Neural crest cell (in vitro differentiated cells): ENCODE results near the gene SLTM.

DNA sequence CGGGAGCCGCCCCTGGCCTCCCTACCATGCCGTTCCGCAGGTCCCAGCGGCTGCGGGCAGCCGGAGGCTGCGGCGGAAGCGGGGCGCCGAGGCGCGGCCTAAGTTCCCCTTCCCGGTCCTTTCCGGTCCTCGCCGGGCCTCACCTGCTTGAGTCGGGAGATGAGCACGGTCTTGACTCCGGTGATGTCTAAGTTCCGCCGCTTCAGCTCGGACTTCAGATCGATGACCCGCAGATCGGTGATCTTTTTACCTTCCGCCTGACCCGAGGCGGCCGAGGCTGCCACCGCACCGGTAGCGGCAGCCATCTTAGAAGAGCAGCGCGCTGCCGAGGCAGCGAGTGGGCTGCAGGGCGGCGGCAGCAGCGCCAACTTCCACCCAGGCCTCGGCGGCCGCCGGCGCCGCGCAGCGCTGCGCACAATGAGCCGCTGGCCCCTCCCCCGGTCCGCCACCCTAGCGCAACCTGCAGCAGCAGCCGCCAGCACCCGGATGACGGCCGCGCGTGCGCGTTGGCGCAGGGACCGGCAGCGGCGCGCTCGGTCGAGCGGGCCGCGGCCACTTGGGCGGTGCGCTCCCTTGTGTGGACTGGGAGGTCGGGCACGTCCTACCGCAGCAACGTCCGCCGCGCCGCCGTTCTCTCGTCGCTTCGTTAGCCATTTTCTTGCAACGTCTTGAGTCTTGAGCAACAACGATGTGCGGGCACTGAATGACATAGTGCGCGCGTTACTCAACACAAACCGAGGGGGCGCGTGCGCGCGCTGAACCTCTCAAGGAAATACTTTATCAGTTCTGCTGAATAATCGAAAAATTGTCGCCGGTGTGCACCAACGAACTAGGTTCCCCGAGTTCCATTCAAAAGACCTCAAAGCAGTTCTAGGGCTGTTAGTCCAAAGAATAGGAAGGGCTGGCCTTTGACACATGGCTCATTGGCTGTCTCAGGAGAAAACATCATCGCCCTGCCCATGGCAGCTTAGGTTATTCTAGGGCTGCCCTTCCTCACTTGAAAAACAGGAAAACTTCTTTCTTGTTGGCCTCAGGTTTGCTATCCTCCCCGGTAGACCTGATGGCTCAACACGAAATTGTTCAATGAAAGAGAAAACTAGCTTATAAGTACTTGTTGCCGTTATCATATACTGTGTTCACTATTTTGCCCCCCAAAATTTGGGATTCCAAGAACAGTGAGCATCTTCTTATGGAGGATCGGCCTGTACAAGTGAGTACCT, at the start of gene SLTM:
Gene SLTM (minus strand): TSS at position 419 of the 1,220 bp plus-strand sequence.
- PRO-cap: bidirectional peak, plus-strand start at position 39 of the sequence, minus-strand start outside the sequence; bidirectional peak, plus-strand start at position 555 of the sequence, minus-strand start at position 308 of the sequence; bidirectional peak, plus-strand start at position 783 of the sequence, minus-strand start at position 858 of the sequence

DNA sequence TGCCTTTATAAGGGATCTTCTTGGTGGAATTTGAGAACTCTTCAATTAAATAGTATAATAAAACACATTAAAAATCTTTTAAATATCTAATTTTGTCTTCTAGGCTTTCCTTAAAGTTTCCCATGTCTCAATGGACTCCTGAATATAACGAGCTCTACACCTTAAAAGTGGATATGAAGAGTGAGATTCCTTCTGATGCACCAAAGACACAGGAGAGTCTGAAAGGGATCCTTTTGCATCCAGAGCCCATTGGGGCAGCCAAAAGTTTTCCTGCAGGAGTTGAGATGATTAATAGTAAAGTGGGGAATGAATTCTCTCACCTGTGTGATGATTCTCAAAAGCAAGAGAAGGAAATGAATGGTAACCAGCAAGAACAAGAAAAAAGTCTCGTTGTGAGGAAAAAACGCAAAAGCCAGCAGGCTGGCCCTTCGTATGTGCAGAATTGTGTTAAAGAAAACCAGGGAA, 43.3 kb downstream of the RNF111 start:
- PRO-cap: no peak

GRCh38 chr15:59178139-59178754, 28.4 kb upstream of the LDHAL6B start:
- PRO-cap: no peak

- PRO-cap: no peak
Measured at GRCh38 chr15:59296054-59296908, 76.4 kb downstream of the MYO1E start.

DNA sequence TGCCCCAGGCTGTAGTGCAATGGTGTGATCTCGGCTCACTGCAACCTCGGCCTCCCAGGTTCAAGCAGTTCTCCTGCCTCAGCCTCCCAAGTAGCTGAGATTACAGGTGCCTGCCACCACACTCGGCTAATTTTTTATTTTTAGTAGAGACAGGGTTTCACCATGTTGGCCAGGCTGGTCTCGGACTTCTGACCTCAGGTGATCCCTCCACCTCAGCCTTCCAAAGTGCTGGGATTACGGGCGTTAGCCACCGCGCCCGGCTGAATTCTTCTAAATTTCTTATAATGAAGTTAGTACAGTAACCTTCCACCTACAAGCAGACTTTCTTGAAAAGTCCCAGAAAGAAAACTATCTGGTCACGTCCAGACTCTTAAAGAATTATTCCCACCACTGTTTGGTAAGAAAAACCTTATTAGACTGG, 7.6 kb downstream of the MYO1E start:
- PRO-cap: no peak

DNA sequence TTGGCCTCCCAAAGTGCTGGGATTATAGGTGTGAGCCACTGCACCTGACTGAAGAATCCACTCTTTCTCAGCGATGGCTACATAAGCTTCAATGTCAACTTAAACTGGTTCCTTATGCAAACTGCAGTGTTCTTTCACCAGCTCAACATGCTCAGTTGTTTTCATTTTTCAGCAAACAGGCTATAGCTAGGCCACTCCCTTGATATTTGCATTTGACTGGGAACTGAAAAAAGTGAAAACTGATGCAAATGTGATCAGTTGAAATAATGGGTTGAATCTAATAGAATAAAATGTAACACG, 74.2 kb upstream of the GCNT3 start:
- PRO-cap: no peak

DNA sequence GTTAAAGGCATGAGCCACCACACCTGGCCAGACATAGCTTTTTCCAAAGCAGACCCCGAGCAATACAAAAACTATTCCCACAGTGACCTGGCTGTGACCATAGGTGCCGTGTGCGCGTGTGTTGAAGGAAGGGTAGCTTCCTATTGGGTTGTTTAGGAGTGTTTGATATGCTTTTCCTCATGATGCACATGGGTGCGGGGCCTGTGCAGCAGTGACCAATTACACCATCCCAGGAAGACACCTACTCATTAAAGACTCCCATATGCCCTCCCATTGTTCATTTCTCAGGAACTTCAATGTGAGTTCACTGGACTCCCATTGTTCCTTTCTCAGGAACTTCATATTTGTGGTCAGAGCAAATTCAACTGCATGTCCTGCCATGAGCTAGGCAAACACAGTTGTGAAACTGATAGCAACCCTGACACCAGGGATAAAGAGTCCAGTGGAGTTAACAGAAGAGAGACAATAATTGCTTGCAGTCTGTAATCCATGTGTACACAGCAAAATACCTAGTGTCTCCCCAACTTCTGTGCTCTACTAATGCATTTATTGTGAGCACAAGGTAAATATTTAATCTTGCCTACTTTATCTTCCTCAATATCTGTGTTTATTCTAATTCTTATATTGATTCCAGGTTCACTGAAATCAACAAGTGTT, 57.6 kb upstream of the GCNT3 start:
- PRO-cap: no peak

- PRO-cap: no peak
Measured at GRCh38 chr15:59587277-59587796, 24.2 kb upstream of the GCNT3 start.

GRCh38 chr15:59612581-59613145, 1.1 kb downstream of the GCNT3 start:
- PRO-cap: no peak

GRCh38 chr15:59685743-59686342, 3.3 kb downstream of the BNIP2 start:
- PRO-cap: no peak

DNA sequence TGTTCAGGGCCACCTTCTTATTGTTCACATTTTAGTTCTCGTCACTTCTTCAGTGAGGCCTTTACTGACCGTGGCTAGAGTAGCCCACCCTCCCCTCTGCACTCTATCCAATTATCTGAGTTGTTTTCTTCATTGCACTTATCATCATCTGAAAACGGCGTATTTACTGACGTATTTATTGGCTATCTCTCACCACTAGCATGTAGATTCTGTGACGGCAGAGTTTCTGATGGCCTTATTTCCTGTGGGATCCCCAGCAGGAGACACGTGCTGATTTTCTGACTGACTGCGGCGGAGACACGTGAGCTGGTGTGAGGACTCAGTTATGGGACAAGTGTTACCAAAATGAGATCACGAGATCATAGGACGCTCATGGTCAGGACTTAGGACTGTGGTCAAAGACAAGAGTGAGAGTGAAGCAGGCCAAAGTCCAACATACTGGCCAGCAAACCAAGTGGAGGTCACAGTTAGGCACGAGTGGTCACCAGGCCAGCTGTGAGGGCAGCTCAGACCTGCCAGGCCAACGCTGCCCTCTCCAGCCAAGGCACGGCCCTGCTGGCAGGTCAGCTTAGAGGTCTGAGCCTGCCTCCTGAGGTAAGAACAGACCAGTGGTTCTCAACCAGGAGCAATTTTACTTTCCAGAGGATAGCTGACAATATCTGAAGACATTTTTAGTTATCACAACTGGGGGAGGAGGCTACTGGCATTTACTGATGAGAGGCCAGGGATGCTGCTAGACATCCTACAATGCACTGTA, 50.6 kb upstream of the BNIP2 start:
- PRO-cap: no peak

DNA sequence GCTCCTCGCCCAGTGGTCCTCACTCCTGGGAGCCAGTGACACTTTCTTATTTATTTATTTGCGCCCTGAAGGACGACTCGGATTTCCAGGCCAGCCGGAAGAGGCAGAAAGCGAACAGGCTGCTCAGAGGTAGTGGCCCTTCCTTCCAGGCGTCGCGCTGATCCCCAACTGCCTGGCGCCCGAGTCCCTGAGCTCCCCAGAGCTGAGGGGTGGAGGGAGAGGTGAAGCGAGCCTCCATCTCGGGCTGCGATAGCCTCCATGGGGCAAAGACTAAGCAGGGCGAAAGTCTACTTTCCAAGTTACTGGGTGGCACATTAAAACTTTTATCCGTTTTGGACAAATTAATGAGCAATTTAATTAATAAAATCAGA, 9.9 kb upstream of the FOXB1 start:
- PRO-cap: no peak

GRCh38 chr15:60077531-60077782, 73.3 kb downstream of the FOXB1 start:
- PRO-cap: bidirectional peak, plus-strand start at chr15:60077724, minus-strand start at chr15:60077715

DNA sequence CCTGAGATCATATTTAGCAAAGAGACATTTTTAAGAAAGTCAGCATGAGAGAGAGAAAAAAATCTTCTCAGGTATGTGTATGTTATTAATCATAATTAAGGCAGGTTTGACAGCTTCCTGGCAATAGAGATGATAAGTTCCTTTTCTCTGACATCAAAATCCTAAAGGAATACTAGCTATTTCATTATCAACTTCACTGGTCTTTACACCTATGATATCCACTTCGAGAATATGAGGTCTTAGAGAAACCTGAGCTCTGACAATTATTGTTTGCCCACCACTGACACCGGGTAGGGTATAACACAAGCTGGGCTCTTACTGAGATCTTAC, 184.9 kb downstream of the FOXB1 start:
- PRO-cap: no peak

DNA sequence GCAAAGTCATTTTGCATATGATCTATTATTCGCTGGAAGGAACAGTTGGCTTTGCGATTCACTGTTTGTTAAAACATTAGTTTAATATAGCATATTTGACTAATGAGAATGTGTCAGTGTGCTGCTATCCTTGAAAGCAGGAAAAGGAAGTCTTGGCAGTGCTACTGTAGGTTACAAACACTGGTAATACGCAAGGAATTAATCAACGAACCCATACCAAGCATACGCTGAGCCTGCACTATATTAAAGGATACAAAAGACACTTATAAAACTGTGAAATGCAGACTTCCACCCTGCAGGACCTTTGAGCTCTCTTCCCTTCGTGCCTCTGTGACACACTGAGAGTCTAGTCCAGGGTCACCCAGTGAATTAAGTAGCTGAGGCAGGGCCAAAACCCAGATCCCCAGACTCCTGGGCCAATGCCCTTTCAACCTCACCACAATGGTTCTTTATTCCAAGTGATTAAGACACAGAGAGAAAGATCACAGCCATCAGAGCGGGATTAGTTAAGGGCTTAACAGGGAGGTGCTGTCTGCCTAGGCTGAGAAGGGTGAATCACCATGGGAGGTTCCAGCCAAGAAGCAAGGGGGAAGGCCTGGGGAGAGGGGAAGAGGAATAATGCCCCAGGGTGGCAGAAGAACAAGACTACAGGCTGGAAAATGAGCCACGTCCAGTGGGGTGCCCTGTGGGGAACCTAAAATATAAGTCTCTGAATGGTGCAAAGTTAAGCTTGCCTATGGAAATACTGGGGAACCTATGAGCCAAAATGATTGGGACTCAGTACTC, 6.8 kb downstream of the ANXA2 start:
- PRO-cap: bidirectional peak, plus-strand start at position 494 of the sequence, minus-strand start at position 340 of the sequence

- PRO-cap: no peak
Measured at GRCh38 chr15:60479784-60480215, 858 bp upstream of the ICE2 start.

DNA sequence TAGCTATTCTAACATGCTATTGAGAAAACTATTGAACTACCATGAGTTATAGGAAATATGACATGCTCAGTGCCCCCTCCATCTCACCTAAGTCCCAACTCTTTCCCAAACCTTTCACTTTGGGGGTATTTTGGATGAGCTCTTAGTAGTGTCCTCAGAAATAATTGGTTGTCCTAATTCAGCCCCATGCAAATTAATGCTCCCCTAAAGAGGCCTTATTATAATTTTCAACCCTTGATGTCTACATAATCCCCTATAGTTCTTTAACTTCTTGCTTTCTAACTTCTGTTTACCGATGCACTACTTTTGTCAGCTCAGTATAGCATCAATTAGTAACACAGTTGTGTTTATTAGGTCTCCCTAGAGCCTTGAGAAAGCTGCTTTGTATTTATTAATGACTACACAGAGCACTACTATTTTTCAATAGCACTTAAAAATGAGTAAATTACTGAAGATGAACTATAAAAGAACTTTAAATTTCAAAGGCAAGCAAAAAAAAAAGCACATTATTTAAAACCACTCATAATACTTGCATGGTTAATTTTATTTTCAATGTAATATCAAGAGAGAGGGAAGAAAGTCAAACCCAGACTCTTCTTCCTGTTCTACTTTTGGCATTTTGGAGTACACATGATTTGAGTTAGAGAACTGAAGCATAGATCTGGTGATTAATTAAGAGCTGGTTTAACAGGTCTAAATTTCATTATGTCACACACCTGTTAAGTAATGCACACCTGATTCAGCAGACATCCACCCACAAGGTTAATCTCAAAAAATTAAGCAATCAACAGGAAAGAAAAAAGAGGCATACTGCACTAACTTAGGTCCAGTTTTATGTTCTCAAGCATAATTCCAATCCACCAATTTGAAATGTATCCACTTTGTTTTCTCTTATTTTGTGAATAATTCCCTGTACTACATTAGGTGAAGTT, 100.9 kb upstream of the ICE2 start:
- PRO-cap: no peak

- PRO-cap: no peak
Measured at GRCh38 chr15:60981523-60982129, 247.5 kb downstream of the RORA start.

DNA sequence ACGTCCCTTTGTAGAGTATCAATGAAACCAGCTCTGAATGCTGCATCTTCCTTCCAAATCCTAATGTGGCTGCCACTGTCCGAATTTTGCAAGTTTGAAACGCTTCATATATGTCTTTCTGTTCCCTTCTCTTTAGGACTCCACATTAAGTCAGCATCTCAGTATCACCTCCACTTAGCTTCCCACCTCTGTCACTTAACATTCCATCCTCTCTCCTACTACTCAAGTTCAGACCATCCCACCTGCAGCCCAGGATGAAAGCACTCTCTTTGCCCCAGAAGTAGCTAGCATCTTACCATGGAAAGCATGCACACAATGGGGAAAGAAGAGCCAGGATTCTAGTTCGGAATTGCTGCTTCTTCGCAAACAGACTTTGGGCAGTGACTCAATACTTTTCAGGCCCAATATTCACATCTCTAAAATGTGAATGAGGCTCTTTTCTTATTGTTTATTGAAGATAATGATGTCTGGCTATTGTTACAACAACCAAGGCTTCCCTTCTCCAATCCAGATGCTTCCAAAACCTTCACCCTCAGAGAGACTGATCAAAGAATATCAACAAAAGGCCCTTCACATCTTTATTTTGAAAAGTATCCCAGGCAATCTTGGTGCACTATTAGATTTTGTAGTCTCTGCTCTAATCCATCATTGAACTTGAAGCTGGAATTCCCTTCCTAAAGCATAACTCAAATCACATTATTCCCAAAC, 208.9 kb downstream of the RORA start:
- PRO-cap: no peak

- PRO-cap: no peak
Measured at GRCh38 chr15:61364698-61365544, 135.8 kb upstream of the RORA start.